ENCODE measurements around a stretch of chr17.

GRCh38 chr17:1038794-1039992 lies 42.3 kb downstream of the TIMM22 start:
- RRBS = 98% methylated on average over 3 of the region's 49 CpGs

DNA sequence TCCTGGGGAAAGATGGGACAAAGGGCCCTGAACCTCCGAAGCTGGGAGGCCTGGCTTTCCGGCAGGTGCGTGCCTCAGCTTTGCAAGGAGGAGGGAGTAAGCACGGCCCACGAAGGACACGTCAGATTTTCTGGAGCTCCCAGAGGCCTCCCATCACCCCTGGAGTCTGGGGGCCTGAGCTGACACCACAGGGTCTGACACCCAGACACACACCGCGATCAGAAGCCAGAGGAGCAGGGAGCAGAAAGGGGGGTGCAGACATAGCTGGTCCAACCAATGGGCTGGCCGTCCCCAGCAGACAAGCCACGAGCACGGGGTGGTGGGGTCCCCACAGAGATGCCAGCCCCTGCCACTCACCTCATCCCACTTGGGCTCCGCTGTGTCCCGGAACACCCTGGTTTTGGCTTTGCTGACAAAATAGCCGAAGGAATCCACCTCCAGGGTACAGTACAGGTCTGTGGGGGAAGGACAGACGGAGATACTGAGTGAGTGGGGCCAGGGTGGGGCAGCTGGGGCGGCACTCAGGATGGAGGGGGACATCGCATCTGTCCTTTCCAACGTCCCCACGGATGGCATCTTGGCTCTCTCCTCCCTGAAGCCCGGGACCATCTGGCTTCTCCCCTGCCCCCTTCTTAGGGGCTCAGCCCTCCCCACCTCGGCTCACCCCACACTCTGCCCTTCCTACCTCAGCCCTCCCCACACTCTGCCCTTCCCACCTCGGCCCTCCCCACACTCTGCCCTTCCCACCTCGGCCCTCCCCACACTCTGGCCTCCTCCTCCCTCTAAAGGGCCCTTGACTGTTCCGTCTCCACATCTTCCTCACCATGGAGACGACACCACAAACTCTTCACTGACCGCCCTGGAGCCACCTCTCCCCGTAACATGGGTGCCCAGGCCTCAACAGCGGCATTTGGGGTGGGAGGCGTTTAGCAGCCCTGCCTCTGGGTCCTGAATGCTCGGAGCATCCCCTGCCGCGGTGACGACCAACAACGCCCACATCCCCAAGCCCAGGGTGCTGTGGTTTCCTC lies 53.6 kb downstream of the TIMM22 start:
- RRBS = no CpG with 5 or more reads among the region's 34 CpGs

GRCh38 chr17:1087105-1088283 lies 90.6 kb downstream of the TIMM22 start:
- RRBS = 2% methylated on average over 10 of the region's 39 CpGs

GRCh38 chr17:1095094-1096156 lies 84.4 kb downstream of the ABR start:
- RRBS = 86% methylated on average over 8 of the region's 39 CpGs

DNA sequence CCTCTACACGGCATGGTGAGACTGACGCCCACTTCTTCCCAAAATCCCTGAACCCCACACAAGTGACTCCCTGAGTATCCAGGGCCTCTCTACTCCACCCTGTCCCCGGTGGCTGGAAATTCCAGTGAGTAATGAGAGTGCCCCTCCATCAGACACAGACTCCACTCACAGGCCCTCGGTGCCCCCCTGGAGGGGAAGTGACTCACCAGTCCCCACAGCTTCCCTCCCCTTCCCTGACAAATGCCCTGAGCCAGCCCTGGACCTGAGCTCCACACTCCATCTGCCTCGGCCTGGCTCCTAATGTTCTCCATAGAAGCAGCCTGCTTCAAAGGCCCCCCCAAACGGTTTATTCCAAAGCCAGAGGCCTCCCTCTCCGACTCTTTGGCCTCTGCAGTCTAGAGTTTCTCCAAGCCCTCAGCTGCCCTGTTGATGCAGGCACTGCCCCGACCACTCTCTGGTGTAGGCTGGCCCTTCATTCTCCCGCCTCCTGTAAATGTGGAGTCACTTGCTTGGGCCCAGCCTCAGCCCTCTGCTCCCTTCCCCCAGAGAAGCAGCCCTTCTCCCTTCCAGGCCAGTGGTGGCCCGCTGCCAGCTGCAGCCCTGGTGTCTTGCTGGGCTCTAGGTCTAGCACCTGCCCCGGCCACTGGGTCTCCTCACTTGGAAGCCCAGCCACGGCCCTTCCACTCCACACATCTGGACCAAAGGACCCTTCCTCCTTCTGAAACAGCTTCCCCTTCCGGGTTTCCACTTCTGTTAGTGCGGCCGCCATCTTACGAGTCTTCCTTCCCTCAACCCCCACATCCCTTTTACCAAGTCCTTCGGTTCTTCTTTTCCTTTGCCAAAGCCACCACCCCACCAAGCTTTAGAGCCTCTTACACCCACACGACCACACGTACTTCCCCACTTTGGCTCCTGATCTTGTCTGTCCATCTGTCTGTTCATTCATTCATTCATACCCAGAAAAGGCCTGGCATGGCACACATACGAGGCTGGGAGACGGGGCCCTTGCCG lies 68.3 kb downstream of the ABR start:
- RRBS = 92% methylated on average over 2 of the region's 22 CpGs

- RRBS = 75% methylated on average over 17 of the region's 59 CpGs
These were observed 42.3 kb upstream of the BHLHA9 start for GRCh38 chr17:1227525-1228740.

GRCh38 chr17:1229426-1230010 lies 40.7 kb upstream of the BHLHA9 start:
- RRBS = 2% methylated on average over 25 of the region's 79 CpGs

- RRBS = 52% methylated on average over 5 of the region's 16 CpGs
These were observed 273 bp downstream of the TRARG1 start for GRCh38 chr17:1279730-1280139.

GRCh38 chr17:1396638-1397110 lies 3.3 kb downstream of the YWHAE start:
- RRBS = 88% methylated on average over 1 of the region's 15 CpGs

- RRBS = no CpG with 5 or more reads among the region's 12 CpGs
These were observed 17.8 kb upstream of the CRK start for GRCh38 chr17:1473811-1474303.

- RRBS = 2% methylated on average over 19 of the region's 35 CpGs
These were observed 6.9 kb downstream of the MYO1C start for GRCh38 chr17:1485658-1485899.

GRCh38 chr17:1507854-1508384 lies 8.5 kb downstream of the INPP5K start:
- RRBS = no CpG with 5 or more reads among the region's 13 CpGs

DNA sequence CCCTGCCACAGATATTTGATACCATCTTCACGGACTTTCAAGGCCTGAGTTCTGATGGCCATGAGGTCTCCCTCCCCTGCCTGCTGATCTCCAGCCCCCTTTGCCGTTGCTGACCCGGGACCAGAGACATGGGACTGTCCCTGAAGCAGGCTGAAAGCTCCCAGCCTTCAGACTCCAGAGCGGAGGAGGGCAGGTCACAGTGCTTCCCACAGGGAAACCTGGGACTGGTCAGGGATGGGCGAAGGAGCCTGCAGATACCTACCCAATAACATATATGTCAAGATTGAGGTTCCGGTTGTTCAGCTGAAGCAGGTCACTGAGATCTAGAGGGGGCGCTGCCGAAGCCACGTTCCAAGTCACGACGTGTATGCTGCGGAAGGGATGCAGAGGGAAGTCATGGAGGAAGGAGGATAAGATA lies 2.8 kb downstream of the INPP5K start:
- RRBS = no CpG with 5 or more reads among the region's 12 CpGs

DNA sequence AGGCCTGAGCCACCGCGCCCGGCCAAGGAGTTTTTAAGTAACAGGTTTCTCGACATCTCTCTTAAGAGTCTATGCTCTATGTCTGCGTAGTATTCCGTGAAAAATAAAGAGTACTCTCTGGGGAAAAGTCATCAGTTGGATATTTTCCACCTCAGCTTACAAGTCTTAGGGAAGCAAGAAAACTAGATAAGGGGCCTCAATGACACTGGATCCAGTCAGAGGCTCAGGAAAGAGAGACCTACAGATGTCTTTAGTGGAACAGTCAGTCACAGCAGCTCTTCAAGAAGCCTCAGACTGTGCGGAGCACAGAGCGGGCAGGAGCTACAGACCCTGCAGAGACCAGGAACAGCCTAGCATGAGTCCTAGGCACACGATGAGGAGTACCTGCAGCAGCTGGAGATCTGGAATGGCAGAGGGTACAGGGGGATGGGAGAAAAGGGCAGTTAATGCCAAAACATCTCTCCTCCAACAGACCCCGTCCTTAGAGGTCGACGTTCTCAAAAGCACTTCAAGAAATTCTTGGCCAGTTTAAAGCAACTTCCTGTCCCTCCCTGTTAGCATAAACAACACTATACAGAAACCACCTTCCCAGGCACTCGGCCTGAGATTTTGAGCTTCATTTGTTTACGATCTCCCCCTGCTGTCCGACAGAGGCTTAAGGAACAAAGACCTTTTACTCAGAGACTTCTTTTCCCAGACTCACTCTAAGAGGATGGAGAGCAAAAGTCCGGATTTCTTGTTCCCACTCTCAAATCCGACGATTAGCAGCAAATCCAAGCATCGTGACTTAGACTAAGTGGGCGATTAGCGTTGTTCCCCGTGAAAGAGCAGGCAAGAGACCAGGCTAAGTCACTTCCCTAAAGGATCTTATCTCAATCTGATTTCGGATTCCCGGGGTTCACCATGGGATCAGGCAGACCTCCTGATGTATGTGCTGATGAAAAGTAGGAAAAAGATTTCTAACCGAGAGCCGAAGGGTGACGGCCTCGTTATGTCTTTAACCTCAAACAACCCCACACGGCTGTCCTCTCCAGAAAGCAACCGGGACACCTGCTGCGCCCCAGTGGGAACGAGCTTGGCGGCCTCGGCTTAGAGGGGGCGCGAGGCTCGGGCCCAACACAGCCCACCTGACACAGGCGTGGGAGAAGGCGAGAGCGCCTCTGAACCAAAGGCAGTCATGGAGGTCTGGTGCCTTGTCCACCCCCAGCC lies 823 bp downstream of the INPP5K start:
- RRBS = no CpG with 5 or more reads among the region's 40 CpGs

- RRBS = no CpG with 5 or more reads among the region's 4 CpGs
These were observed 4.2 kb upstream of the INPP5K start for GRCh38 chr17:1520625-1520911.

GRCh38 chr17:1553544-1554239 lies 8.9 kb downstream of the PITPNA start:
- RRBS = no CpG with 5 or more reads among the region's 11 CpGs

GRCh38 chr17:1628090-1628209 lies 684 bp downstream of the SLC43A2 start:
- RRBS = no CpG with 5 or more reads among the region's 13 CpGs

DNA sequence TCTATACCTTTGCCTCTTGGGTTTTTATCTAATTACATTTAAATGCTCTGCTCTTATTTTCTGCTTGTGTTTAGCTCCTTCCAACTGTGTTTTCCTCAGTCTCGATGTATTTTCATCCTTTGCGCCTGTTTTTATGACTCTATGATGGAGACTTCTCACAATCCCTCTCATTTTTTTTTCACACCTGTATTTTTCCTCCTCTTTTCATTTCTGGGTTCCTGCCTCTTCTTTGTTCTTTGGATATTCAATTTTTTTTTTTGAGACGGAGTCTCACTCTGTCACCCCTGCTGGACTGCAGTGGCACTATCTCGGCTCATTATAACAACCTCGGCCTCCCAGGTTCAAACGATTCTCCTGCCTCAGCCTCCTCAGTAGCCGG lies 5.7 kb downstream of the TLCD2 start:
- RRBS = no CpG with 5 or more reads among the region's 7 CpGs

GRCh38 chr17:1713096-1713356 lies 2.8 kb upstream of the TLCD2 start:
- RRBS = no CpG with 5 or more reads among the region's 4 CpGs

DNA sequence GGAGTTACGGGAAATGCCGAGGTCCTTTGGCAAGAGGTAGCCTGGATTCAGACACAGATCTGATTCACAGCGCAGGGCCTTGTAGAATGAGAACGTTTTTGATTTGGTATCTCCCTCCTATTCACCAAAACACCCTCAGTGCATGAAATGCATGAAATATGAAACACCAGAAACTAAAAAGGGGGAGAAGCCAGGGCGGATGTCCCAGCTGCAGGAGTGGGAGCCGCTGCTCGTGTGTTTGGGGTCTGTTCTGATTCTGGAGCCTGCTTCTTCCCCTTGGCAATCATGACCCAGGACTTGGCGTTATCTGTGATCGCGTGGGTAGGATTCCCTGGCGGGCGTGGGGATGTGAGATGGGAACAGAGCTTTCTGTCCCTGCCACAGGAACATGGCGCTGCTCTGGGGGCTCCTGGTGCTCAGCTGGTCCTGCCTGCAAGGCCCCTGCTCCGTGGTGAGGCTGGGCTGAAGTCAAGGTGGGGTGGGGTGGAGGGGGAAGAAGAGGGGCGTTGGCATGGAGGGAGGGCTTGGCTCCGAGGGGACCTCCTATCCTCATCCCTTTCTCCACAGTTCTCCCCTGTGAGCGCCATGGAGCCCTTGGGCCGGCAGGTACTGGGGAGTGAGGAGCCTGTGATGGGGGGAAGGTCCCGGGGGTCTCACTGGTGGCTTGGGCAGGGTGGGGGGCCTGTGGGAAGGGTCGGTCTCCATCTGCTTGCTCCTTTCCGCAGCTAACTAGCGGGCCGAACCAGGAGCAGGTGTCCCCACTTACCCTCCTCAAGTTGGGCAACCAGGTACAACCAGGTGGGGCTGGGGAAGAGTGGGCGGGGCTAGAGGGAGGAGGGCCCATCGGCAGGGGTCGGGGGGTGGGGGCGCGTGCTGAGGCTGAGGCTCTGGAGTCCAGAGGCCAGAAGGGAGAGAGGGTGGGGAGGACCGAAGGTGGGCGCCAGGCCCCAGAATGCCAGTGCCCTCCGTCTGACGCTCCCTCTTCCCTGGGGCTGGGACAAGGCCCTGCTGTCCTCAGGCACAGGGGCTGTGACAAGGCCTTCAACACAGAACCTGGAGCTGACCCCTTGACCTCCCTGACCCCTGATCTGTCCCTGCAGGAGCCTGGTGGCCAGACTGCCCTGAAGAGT lies 2.3 kb downstream of the SERPINF2 start:
- RRBS = no CpG with 5 or more reads among the region's 32 CpGs